Skeletal muscle tissue (tissue), 7 donors: ENCODE data around the gene SDC3.

GRCh38 chr1:29237123-29237886 lies 983 bp downstream of the PTPRU start:
- PRO-cap, 3 experiments = peak in 2 of 3 experiments; most common plus-strand start chr1:29237464 (in 1); most common minus-strand start chr1:29237263 (in 1)
- RAMPAGE, long total RNA = no peak
- RRBS, 2 experiments = 2% methylated on average over 51 to 58 of the region's 92 CpGs

- PRO-cap, 3 experiments = no peak in any of the 3 experiments
- RAMPAGE, long total RNA = no peak
- RRBS, 2 experiments = no CpG with 5 or more reads among the region's 6 CpGs
Observed at GRCh38 chr1:29837277-29837724, 601.0 kb downstream of the PTPRU start.

GRCh38 chr1:30190793-30191160 lies 532.6 kb downstream of the MATN1 start:
- PRO-cap, 3 experiments = no peak in any of the 3 experiments
- RAMPAGE, long total RNA = no peak
- RRBS, 2 experiments = no CpG with 5 or more reads among the region's 3 CpGs

GRCh38 chr1:30667915-30668514 lies 55.4 kb downstream of the MATN1 start:
- PRO-cap, 3 experiments = no peak in any of the 3 experiments
- RAMPAGE, long total RNA = no peak
- RRBS, 2 experiments = no CpG with 5 or more reads among the region's 9 CpGs

DNA sequence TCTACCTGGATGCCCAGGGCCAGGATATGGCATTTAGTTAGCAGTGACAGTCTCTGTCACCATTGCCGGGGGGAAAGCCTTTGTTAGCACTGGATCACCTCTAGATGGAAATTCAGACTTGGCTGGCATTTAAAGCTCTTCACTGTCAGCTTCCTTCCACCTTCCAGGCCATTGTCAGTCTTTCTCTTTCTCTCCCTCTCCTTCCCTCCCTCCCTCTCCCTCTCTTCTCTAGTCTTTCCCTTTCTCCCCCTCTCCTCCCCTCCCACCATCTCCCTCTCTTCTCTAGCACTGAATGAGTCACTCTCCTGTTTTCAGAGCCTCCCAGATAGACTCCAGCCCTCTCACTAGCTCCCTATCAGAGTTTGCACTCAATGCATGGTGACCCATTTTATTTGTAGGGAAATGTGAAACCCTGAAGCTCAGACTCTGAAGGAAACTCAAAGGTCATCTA lies 4.3 kb upstream of the MATN1 start:
- PRO-cap, 3 experiments = no peak in any of the 3 experiments
- RAMPAGE, long total RNA = no peak
- RRBS, 2 experiments = no CpG with 5 or more reads among the region's 1 CpG

DNA sequence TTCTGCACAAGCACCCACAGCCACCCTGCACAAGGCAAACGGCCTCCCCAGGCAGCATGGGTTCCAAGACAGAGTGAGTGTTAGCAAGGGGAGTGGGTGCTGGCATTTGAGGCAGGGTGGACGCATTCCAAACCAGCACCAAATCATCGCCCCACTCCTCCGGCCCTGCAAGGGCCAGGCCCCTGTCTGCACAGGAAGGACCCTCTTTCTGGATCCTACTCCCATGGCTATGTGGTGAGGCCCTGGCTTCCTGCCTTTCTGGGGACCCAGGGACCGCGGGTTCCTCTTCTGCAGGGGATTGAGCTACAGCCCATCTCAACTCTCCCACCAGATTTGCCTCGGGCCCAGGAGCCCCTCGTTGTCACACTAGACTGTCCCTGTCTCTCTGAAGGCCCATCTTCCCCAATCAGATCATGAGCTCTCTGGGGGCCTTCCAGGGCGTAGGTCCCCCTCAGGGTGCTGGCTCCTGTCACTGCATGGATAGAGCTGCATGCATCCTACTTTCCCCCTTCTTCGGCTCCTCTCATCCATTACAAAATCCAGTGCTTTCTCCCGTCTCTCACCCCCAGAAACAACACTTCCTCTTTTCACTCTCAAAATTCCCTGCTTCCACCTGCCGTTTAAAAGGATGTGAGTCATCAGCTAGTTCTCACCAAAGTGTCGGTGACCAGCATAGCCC lies 16.7 kb downstream of the LAPTM5 start:
- PRO-cap, 3 experiments = no peak in any of the 3 experiments
- RAMPAGE, long total RNA = no peak
- RRBS, 2 experiments = no CpG with 5 or more reads among the region's 13 CpGs

- PRO-cap, 3 experiments = no peak in any of the 3 experiments
- RAMPAGE, long total RNA = no peak
- RRBS, 2 experiments = no CpG with 5 or more reads among the region's 9 CpGs
Observed at GRCh38 chr1:30741409-30741966, 16.1 kb downstream of the LAPTM5 start.

DNA sequence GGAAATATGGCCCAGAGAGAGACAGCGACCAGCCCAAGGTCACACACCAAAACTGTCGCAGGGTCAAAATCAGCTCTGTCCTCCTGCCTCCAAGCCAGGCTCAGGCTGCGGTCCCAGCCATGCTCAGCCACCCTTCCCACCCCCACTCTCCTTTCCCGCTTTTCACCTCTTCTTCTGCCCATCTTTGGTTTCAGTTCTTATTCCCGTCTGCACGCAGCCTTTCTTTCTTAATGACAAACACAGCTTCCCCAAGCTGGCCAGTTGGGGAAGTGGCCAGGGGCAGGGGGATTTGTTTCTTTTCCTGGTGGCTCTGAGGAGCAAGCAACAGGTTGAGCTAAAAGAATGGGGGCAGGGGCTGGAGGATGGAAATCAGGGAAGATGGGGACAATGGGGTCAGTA lies 10.2 kb downstream of the LAPTM5 start:
- PRO-cap, 3 experiments = no peak in any of the 3 experiments
- RAMPAGE, long total RNA = no peak
- RRBS, 2 experiments = no CpG with 5 or more reads among the region's 6 CpGs

- PRO-cap, 3 experiments = no peak in any of the 3 experiments
- RAMPAGE, long total RNA = no peak
- RRBS, 2 experiments = no CpG with 5 or more reads among the region's 3 CpGs
Observed at GRCh38 chr1:30780337-30780621, 22.7 kb upstream of the LAPTM5 start.

- PRO-cap, 3 experiments = no peak in any of the 3 experiments
- RAMPAGE, long total RNA = no peak
- RRBS, 2 experiments = no CpG with 5 or more reads among the region's 9 CpGs
Observed at GRCh38 chr1:30887472-30888263, 20.9 kb downstream of the SDC3 start.

DNA sequence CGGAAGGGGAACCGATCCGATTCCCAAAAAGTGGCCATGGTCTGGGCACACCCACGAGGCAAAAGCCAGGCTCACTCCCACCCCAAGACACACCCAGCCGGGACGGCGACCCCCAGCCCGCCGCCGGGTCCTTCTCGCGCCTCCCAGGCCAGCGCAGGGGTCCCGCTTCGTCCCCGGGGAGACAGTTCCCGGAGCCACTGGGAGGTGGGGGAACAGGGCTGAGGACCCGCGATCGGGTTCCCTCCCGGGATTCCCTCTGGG lies 728 bp downstream of the SDC3 start:
- PRO-cap, 3 experiments = no peak in any of the 3 experiments
- RAMPAGE, long total RNA = no peak
- RRBS, 2 experiments = 10% methylated on average over 12 to 13 of the region's 21 CpGs

- PRO-cap, 3 experiments = peak in 3 of 3 experiments; most common plus-strand start chr1:30908951 (in 1); most common minus-strand start chr1:30908702 (in 3)
- RAMPAGE, long total RNA = no peak
- RRBS, 2 experiments = 2 to 3% methylated on average over 73 of the region's 142 CpGs
Observed at GRCh38 chr1:30908325-30909567, at the start of gene SDC3. SDC3 (minus strand) TSS chr1:30908758.

- PRO-cap, 3 experiments = no peak in any of the 3 experiments
- RAMPAGE, long total RNA = no peak
- RRBS, 2 experiments = 81 to 84% methylated on average over 1 of the region's 6 CpGs
Observed at GRCh38 chr1:30912817-30913413, 4.4 kb upstream of the SDC3 start.

DNA sequence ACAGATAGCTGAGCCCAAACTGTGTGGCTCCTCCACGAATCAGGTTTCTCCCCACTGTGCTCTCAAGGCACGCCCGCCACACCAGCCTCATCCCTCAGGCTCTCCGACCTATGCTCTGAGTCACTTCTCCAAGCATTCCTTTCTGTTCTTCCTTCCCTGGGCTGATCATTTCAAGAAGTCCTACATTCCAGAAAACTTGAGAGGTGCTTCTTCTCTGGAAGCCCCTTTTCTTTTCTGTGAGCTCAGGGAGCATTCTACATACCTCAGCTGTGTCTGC lies 25.4 kb upstream of the SDC3 start:
- PRO-cap, 3 experiments = no peak in any of the 3 experiments
- RAMPAGE, long total RNA = no peak
- RRBS, 2 experiments = no CpG with 5 or more reads among the region's 4 CpGs

- PRO-cap, 3 experiments = no peak in any of the 3 experiments
- RAMPAGE, long total RNA = no peak
- RRBS, 2 experiments = no CpG with 5 or more reads among the region's 2 CpGs
Observed at GRCh38 chr1:30966658-30967066, 58.1 kb upstream of the SDC3 start.

DNA sequence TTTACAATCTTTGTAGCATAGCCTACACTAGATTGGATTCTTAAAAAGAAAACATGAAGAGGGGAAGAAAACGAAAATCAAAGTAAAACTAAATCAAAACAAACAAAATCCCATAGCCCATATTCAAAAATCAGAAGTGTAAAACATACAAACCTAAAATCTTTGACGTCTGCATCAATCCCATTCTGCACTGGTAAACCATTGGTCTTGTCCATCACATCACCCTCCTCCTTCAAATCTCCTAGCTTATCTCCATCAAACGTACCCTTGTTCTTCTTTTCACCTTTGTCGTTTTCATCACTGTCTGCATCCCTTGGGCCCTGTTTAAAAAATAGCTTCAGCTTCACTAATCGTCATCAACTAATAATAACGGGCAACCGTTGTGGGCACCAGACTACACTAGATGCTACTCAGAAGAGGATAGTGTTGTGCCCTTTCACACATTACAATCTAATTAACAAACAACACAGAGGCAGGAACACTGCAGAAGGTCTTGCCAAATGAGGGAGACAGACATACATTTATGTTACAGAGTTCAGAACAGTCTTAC lies 70.5 kb downstream of the PUM1 start:
- PRO-cap, 3 experiments = no peak in any of the 3 experiments
- RAMPAGE, long total RNA = no peak
- RRBS, 2 experiments = no CpG with 5 or more reads among the region's 7 CpGs

DNA sequence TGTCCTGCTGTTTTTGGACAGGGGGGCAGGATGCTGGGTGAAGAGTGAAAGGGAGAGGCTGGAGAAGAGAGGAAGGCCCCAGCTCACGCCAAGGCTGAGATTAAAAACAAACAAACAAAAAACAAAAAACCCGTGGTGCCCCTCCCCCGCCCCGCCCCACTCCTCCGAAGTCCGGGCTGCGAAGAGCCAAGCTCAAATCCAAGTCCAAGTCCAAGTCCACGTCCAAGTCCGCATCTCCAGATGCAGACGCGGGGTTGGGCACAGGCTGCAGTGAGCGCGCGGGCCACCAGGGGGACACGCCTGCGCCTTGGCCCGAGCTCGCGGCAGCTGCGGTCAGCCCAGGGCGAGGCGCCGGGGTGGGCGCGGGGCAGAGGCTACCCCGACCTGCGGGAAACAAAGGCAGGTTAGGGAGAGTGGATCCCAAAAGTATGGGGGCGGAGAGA lies 58.3 kb downstream of the NKAIN1 start:
- PRO-cap, 3 experiments = no peak in any of the 3 experiments
- RAMPAGE, long total RNA = no peak
- RRBS, 2 experiments = 5 to 7% methylated on average over 5 of the region's 28 CpGs

GRCh38 chr1:31285514-31286788 lies 10.6 kb downstream of the SNRNP40 start:
- PRO-cap, 3 experiments = no peak in any of the 3 experiments
- RAMPAGE, long total RNA = no peak
- RRBS, 2 experiments = no CpG with 5 or more reads among the region's 5 CpGs

DNA sequence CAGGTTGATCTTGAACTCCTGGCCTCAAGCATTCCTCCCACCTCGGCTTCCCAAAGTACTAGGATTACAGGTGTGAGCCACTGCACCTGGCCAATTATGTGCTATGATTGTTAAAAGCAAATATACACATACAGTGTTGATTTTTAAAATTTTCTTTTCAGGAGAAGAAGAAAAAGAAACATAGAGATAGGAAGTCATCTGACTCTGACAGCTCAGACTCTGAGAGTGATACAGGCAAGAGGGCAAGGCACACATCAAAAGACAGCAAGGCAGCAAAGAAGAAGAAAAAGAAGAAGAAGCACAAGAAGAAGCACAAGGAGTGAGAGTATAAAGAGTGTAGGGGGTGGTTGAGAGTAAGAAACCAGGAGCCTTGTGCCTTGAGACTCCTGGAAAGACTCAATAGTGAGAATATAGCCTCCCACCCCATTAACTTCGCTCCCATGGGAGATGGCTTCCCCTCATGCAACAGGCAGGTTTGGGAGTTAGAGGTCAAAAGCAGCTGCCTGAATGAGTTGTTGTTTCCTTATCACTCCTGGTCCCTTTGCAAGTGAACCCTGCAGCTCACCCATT lies 8.9 kb downstream of the FABP3 start:
- PRO-cap, 3 experiments = no peak in any of the 3 experiments
- RAMPAGE, long total RNA = no peak
- RRBS, 2 experiments = no CpG with 5 or more reads among the region's 2 CpGs

DNA sequence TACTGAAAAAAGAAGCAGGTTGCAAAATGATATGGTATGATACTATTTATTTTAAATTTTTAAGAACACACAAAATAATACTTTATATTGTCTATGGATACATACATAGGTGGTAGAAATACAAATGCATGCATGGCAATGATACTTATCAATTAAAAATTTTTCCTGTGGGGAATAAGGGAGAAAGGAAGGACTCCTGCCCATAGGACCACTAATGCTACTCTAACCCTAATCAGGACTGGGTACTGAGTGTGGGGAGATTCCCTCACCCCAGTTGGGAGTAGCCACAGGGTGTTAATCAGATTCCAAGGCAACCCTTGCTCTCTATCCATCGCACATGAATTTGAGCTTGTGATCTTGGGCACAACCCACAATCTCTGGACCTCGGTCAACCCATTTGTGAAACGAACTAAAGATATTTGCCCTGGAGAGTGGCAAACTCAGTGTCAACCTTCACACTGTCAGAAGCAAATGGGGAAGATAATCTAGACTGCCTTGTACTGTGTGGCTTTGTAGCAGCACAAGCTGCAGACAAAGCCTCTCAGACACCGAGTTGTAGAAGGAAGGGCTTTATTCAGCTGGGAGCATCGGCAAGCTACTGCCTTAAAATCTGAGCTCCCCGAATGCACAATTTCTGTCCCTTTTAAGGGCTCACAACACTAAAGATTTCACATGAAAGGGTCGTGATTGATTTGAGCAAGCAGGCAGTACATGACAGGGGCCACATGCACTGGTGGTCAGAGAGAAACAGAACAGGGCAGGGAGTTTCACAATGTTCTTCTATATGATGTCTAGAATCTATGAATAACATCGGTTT lies 69.6 kb downstream of the SERINC2 start:
- PRO-cap, 3 experiments = no peak in any of the 3 experiments
- RAMPAGE, long total RNA = no peak
- RRBS, 2 experiments = no CpG with 5 or more reads among the region's 8 CpGs